Omental fat pad (tissue), 4 donors: ENCODE data around the gene TEX37.

DNA sequence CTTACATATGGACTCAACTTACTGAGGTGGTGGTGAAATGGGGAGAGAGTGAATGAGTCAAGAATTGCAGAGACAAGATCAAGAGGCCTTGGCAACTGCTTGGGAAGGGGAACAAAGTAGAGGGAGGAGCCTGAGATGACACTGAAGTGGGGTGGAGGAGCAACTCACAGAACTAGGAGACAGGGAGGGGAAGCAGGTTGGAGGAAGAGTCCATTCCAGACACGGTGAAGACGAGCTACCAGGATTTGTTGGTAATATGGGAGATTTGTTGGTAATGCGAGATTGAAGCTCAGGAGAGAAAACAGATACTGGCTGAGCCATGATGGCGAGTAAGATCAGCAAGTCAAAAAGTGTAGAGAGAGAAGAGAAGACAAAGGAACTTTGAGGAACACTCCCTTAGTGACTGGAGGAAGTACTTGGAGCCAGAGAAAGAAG is 42.2 kb upstream of the KDM3A start:
- PRO-cap = no peak
- RAMPAGE, long total RNA, 4 experiments = no peak in any of the 4 experiments

GRCh38 chr2:86631719-86632323 is 8.2 kb upstream of the RNF103 start:
- PRO-cap = no peak
- RAMPAGE, long total RNA, 4 experiments = no peak in any of the 4 experiments

DNA sequence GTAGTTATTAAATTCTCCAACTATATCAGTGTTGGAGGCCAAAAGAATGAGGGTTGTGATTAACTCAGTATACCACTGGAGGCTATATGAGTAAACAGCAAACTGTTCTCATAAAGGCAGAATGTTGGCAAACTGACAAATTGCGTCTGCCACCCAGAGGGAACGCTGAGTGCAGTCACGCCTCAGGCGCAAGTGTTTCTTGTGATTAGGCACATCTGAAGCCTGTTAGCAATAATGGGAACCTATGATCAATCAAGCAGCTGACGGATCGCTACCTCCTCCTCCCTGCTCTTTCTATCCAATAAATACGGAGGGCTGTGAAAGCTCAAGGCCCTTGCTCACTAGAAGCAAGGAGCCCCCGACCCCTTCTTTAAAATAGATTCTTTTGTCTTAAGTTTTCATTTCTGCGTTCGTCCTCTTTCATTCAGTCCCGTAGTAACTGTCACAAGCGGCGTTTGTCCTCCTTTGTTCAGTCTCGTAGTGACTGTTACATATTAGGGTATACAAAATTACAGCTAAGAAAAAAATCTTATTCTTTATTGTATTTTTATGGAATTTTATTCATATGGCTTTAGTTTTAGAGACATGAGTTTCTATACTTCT is 16.3 kb upstream of the RMND5A start:
- PRO-cap = no peak
- RAMPAGE, long total RNA, 4 experiments = no peak in any of the 4 experiments

- PRO-cap = no peak
- RAMPAGE, long total RNA, 4 experiments = no peak in any of the 4 experiments
These were observed 321.8 kb upstream of the PLGLB1 start for GRCh38 chr2:87343416-87343832.

- PRO-cap = no peak
- RAMPAGE, long total RNA, 4 experiments = no peak in any of the 4 experiments
These were observed 327.2 kb upstream of the PLGLB1 start for GRCh38 chr2:87348420-87349672.

GRCh38 chr2:87517854-87518518 is 229.9 kb upstream of the PLGLB2 start:
- PRO-cap = no peak
- RAMPAGE, long total RNA, 4 experiments = no peak in any of the 4 experiments

DNA sequence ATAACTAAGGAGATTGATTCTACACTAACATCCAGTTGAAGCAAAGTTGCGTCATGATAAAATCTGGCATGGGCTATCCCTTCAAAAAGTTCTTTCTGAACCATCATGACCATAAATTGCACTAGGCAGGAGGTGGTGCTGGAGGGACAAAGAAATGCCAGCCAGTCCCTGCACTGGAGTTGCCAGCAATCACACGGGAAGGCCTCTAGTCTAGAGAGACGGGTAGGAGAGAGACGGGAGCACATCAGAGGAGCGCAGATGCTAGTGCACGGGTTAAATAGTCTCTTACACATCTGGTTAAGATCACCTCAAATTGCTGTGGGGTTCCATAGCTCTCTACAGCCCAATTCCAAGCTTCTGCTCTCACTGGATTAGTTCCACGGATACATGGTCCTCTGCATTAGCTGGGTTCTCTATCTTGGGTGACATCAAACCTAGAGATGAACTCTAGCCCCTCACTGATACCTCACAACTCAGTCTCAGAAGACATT is 111.1 kb upstream of the PLGLB2 start:
- PRO-cap = no peak
- RAMPAGE, long total RNA, 4 experiments = no peak in any of the 4 experiments

GRCh38 chr2:87658053-87658334 is 89.9 kb upstream of the PLGLB2 start:
- PRO-cap = no peak
- RAMPAGE, long total RNA, 4 experiments = no peak in any of the 4 experiments

DNA sequence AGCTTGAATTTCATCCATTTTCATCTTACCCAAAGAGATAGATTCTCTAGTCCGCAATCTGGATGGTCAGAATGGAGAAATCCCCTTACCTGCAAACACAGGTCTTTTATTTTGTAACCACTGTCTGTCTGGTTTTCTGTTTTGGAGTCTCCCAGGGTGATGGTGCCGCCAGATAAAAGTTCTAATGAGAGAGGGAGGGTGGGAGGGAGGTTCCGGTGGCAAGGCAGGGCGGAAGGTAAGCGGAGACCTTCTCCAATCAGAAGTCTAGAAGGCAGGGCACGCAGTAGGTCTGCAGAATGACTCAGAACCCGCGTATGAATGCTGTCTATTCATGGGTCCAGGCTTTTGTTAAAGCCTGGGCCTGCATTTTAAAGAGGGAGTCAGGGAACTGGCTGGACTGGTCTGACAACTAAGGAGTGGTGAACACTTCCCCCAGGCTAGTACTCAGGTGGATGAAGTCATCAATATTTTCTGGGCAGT is 85.6 kb upstream of the PLGLB2 start:
- PRO-cap = no peak
- RAMPAGE, long total RNA, 4 experiments = no peak in any of the 4 experiments

DNA sequence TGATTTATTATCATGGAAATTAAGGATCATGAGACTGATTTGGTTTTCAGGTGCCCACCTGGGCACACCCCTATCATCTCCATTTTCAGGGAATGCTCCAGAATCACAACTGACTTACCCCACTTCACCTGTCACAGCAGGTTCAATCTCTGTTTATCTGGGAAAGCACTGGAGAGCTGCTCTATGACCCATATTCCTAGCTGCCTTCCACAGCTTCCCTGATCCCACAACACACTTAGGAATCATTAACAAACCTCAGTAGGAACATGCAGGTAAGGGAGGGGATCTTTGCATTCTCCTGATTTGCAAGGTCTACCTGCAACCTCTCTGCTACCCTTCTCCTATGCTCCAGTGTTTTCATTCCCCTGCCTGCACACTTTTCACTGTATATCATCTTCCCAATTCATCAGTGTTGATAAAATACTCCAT is 18.7 kb upstream of the FABP1 start:
- PRO-cap = no peak
- RAMPAGE, long total RNA, 4 experiments = no peak in any of the 4 experiments

DNA sequence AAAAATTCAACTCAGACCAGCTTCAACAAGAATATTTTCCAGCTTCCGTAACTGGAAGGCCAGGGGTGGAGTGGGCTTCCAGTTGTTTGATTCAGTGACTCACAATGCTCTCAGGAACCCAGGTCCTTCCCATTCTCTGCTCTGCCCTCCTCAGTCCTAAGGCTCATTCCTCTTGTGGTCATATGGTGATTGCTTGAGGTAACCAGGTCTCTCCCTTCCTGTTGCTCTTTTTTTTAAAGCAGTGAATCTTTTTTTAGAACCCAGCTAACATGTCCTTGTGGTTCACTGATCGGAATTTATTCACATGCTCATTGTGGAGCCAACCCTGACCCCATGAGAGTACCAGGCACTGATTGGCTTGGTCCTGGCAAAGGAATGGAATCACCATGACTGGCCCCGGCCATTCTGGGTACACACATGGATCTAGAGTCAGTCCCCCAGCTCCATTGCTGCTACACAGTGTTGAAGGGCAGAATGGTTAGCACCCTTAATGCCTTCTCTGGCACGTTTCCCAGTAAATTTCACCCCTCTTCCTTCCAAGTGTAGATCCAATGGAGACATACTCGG is 7.4 kb downstream of the THNSL2 start:
- PRO-cap = no peak
- RAMPAGE, long total RNA, 4 experiments = no peak in any of the 4 experiments

- PRO-cap = no peak
- RAMPAGE, long total RNA, 4 experiments = no peak in any of the 4 experiments
These were observed 12.6 kb downstream of the THNSL2 start for GRCh38 chr2:88182573-88183370.

DNA sequence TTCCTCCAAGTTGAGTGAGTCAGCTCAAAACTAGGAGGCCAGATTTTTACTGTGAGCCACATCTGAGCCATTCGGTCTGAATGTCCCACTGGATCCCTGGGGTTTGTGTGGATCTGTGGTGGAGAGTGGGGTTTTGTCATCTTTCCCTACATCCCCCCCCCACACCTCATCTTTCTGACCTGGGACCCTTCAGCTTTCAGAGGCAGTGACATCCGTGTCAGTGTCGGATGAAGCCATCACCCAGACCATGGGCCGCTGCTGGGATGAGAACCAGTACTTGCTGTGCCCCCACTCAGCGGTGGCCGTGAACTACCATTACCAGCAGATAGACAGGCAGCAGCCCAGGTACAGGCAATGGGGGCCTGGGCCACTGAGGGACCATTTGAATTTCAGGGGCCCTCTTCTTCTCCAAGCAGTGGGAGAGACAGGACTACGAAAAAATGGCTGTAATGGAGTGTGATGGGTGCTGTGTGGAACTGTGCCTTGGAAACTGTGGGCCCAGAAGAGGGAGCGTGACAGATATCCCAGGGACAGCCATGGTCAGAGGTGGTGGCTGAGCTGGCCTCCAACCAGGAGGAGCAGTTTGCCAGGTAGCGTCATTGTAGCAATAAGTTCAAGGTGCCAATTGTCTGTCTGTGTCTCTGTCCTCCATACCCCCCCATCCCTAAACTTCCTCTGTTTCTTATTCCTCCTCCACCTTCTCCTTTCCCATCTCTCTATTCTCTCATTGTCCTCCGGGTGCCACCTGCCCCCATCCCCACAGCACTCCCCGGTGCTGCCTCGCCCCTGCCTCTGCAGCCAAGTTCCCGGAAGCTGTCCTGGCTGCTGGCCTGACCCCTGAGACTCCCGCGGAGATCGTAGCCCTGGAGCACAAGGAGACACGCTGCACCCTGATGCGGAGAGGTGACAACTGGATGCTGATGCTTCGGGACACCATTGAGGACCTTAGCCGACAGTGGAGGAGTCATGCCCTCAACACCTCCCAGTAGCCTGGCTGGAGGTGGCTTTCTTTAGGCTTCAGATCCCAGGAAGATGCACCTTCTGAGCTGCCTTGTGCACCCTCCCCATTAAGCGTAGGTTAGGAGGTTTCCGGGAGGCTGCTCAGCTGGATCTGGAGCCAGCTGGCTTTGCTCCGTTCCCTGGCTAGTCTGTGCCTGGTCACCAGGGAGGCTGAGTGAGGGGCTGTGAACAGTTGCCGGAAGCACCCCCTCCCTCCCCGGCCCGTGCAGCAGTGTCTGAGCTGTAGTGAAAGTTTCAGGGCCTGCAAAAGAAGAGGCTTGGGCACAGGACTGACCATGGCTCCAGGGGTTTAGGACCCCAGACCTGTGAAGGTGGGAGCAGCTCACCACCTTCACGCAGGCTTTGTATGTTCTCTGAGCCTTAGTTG is 15.5 kb downstream of the THNSL2 start:
- PRO-cap = no peak
- RAMPAGE, long total RNA, 4 experiments = no peak in any of the 4 experiments

DNA sequence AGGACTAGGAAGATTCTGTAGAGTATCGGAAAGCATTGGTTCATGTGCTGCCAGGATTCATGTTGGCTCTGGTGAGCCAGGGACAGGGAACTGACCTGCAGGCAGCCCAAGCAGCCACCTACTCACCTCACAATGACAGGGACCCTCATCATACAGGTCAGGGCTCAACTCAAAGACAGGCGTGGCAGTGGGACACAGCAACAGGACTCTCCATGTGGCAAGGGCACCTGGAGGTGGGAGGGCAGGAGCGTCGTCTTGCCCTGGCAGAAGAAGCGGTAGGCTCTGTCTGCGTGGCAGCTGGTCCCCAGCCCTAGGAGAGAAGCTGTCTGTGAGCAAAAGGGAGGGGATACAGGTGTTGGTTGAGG is at the start of gene TEX37:
TSS of gene TEX37 (plus strand) at position 195 of the 365 bp plus-strand sequence.
- PRO-cap = no peak
- RAMPAGE, long total RNA, 4 experiments = no peak in any of the 4 experiments

- PRO-cap = no peak
- RAMPAGE, long total RNA, 4 experiments = no peak in any of the 4 experiments
These were observed 13.8 kb downstream of the TEX37 start for GRCh38 chr2:88538304-88538594.

GRCh38 chr2:88538595-88538957 is 14.1 kb downstream of the TEX37 start:
- PRO-cap = no peak
- RAMPAGE, long total RNA, 4 experiments = no peak in any of the 4 experiments

DNA sequence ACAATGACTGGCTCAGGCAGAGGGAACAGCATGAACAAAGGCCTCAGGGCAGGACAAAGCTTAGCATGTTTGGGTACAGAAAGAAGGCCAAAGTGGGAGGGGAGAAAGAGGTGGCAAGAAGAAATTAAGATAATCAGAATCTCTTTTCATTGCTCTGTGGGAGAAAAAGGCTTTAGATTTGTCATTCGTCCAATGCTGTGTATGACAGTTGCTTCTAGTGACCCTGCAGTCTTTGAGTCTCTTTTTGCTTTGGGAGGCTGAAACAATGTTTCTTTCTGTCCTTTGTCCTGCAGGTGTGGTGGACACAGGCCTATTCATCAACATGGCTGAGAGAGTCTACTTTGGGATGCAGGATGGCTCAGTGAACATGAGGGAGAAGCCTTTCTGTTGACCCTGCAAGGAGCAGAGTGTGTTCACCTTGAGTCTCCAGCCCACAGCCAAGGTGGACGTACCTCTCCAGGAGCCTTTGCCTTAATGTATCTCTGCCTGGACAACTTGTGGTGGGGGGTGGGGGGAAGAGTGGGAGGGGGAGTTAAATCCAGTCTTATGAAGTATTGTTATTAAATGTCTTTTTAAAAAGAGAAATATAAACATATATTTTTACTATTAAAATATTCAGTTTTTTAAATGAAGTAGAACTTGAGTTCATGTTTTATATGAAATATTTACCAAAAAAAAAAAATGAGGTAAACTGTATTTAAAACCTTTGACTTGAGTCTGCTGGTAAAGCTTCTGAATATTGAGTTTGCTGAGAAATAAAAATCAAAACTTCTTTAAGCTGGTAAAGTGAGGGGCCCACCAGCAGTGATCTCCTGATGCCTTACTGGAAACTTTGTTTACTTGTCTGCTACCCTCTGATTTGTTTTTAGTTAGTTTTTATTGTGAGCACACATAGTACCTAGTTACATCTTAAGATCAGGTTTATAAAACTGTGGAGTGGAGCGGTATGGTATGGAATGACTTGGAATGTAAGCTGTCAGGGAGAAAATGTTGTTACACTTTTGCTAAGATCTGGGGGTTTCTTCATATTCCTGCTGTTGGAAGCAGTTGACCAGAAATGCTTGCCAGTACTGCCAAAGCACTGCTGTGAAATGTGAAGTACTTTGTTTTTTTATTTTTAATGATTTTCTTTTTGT is 58.6 kb downstream of the RPIA start:
- PRO-cap = no peak
- RAMPAGE, long total RNA, 4 experiments = no peak in any of the 4 experiments

GRCh38 chr2:88827755-88828309 is 136.4 kb downstream of the RPIA start:
- PRO-cap = no peak
- RAMPAGE, long total RNA, 4 experiments = no peak in any of the 4 experiments

DNA sequence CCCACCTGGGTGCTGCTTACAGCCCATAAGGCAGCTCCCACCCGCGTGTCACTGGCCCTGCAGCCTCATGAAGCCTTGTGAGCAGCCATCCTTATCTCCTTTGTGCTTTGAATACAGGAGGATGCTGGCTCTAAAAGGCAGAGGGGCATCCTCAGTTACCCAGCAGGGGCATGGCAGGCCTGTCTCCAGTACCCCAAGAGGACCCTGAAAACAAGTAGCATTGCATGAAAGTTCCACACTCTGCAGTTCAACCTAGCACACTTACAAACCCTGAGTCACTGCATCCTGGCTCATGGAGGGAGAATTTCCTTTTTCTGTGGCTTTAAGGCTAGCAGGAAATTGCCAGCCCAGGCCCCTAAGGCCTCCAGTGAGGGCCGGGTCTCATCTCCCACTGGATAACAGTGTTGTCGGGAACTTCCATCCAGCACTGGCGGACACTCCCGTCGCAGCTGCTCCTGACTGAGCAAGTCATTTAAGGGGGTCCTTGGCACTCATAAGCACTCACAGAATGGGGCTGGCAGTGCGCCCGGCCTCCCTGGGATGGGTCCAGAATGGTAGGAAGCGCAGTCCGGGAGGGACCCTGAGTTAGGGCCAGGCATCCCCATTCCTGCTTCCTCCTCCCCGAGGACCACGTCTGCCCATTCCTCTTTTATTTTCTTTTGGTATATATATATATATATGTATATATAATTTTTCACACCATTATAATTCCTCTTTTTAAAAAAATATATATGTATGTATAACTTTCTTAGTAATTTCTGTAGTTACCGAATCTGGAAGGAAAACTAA is 137.3 kb downstream of the RPIA start:
- PRO-cap = no peak
- RAMPAGE, long total RNA, 4 experiments = no peak in any of the 4 experiments

DNA sequence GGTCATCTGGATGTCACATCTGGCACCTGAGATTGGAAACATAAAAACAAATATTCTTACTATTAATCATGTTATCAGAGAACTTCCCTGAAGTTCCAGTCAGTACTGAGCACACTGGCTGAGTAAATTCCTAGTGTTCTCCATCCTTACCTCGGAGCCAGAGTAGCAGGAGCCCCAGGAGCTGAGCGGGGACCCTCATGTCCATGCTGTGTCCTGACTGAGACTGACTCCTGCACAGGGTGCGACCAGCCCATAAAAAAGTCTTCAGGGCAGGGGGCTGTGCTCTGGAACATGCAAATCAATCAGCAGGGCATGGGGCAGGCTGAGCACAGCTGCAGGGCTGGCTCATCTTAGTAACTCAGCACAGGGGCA is 628.4 kb downstream of the RPIA start:
- PRO-cap = no peak
- RAMPAGE, long total RNA, 4 experiments = start-site peak on the minus strand in 3 of 4 experiments, centred at positions 228 to 229 of the sequence, 24 to 472 reads per replicate